Esophagus muscularis mucosa (tissue), 4 donors: ENCODE measurements around a stretch of chr17.

- PRO-cap: no peak
- RAMPAGE, long total RNA, 4 experiments: no peak in any of the 4 experiments
Measured at GRCh38 chr17:17958479-17958887, 13.7 kb downstream of the TOM1L2 start.

- PRO-cap: no peak
- RAMPAGE, long total RNA, 4 experiments: no peak in any of the 4 experiments
Measured at GRCh38 chr17:18104147-18104944, 4.2 kb upstream of the MYO15A start.

DNA sequence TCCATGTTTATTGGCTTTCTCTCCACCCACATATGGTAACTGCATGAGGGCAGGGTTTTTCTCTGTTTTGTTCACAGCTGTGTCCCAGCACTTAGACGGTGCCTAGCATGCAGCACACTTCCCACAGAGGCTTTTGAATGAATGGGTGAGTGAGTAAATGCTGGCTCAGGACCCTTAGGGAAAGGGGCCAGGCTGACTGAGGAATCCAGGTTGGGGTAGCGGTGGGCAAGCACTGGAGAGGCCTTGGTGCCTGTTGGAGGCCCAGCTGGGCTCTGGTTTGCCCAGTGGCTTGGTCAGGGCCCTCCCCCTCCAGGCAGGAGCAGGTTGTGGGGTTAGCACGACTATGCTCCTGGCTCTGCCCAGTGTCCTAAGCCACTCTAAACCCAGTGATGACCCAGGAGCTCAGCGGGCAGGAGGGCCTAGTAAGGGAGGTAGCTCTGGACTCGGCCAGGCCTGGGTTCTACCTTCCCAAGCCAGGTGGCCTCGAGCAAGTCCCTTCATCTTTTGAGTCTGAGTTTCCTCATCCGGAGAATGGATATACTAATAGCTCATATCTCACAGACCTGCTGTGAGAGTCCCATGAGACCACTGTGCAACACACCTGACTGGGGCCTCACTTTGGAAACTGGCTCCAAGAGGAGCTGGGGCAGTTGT, 7.5 kb downstream of the MYO15A start:
- PRO-cap: no peak
- RAMPAGE, long total RNA, 4 experiments: no peak in any of the 4 experiments

- PRO-cap: no peak
- RAMPAGE, long total RNA, 4 experiments: no peak in any of the 4 experiments
Measured at GRCh38 chr17:18185347-18185718, 1.7 kb downstream of the ALKBH5 start.

- PRO-cap: no peak
- RAMPAGE, long total RNA, 4 experiments: start-site peak on the plus strand in 1 of 4 experiments, at chr17:18208599-18208759 at its widest, 124 reads per replicate
Measured at GRCh38 chr17:18208067-18209039, 17.1 kb upstream of the LLGL1 start.

DNA sequence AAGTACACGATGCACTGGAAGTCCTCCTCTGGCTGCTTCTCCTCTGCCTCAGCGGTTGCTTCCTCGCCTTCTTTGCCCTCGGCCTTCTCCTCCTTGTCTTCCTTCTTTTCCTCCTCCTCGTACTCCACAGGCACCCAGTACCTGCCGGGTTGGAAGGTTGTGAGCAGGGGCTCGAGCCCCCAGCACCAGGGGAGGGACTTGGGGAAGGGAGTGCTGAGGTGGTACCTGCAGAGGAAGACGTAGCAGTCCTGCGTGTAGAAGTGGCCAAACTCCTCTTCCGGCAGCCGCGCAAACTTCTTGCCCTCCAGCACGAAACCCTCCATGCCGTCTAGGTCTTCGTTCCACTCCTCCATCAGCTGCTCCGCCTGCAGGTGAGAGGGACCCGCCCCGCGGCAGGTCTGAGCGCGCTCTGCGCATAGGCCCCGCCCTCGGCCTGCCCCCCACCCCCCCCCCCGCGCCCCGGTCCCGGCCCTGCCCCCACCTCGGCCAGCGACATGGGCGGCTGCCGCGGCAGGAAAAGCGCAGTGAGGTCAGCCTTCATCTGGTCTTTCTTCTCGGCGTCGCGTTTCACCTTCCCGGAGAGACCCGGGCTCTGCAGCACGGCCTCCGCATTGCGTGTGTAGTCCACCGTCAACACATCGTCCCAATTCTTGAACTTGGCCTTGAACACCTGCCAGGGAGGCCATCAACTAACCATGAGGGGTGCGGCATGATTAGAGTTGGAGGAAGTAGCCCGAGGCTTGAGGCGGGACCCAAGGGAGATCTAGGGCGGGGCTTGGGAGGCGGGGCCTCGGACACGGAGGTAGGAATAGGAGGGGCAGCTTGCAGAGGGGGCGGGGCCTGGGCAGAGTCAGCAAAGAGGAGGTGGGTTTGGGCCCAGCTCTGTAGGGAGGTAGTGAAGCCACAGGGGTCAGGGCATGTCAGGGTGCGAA, 11.6 kb downstream of the FLII start:
- PRO-cap: no peak
- RAMPAGE, long total RNA, 4 experiments: no peak in any of the 4 experiments

DNA sequence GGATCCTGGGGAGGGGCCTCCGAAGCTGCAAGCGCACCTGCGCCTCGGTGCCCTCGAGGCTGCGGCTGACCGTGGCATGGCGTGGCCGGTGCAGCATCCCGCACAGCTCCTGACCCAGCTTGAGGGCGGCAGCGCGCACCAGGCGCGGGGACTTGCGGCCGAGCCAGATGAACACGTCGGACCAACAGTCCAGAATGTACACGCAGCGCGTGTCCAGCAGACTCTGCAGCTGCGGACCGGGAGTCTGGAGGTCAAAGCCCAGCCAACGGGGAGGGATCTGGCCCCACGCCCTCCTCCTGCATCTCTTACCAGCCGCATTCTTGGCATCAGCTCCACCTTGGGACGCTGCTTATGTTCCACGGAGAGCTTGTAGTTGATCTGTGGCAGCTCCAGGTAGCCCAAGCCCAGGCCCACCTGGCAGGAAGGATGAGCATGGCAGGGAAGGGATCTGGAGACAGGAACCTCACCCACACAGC, 10.9 kb downstream of the FLII start:
- PRO-cap: no peak
- RAMPAGE, long total RNA, 4 experiments: no peak in any of the 4 experiments

DNA sequence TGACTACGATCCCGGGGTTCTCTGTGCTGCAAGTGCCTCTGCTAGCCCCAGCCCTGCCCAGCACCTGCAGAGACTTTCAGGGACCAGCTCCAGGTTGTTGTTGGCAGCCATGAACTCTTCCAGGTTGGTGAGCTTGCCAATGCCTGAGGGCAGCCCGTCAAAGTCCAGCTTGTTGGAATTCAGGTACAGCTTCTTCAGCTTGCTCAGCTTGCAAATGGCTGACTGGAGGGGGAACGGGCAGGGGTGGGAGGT, 5.4 kb downstream of the FLII start:
- PRO-cap: no peak
- RAMPAGE, long total RNA, 4 experiments: no peak in any of the 4 experiments

DNA sequence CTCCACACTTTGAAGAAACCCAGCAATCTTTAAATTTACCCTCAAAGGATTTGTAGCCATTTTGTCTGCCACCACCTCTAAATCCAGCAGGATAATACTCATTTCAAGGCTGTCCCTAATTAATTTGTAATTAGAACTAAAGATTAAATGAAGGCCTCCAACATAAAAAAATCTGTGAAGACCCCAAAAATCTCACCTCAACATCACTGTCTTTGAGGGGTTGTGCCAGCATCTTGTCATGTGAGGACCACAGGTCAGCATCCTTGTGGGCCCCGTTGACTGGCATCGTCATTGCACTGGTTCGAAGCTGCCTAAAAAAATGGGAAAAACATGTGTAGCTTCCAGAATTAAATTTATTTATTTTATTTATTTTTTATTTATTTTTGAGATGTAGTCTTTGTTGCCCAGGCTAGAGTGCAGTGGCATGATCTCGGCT, 7.6 kb downstream of the SHMT1 start:
- PRO-cap: no peak
- RAMPAGE, long total RNA, 4 experiments: no peak in any of the 4 experiments

- PRO-cap: no peak
- RAMPAGE, long total RNA, 4 experiments: no peak in any of the 4 experiments
Measured at GRCh38 chr17:18410686-18411205, 33.2 kb downstream of the EVPLL start.

DNA sequence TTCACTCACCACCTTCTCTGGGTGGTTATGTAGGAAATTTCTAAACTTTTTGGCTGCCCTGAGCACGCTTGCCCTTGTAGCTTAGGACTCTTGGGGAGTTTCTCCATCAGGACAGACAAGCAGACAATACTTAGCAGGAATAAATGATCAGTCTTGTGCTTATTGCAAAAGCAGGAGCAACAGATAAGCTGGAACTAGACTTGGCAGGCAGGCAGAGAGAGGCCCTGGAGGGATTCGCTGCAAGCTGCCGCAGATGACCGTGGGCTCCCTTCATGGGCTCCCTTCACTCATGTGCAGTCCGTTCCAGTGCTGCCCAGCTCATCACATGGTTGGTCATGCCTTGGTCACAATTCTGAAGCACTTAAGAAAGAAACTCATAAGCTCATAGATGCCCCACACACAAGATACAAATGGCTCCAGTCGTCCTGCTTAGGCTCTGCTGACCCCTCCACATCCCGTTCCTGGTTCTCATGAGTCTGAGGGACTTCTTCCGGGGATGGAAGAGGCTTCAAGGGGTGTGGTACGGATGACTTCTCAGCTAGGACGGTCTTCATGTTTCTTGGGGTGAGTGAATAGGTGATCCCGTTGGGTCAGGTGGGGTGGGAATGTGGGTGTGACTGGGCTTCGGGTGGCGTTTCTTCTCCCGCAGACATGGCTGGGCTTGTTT, 2.3 kb upstream of the SLC5A10 start:
- PRO-cap: no peak
- RAMPAGE, long total RNA, 4 experiments: no peak in any of the 4 experiments

DNA sequence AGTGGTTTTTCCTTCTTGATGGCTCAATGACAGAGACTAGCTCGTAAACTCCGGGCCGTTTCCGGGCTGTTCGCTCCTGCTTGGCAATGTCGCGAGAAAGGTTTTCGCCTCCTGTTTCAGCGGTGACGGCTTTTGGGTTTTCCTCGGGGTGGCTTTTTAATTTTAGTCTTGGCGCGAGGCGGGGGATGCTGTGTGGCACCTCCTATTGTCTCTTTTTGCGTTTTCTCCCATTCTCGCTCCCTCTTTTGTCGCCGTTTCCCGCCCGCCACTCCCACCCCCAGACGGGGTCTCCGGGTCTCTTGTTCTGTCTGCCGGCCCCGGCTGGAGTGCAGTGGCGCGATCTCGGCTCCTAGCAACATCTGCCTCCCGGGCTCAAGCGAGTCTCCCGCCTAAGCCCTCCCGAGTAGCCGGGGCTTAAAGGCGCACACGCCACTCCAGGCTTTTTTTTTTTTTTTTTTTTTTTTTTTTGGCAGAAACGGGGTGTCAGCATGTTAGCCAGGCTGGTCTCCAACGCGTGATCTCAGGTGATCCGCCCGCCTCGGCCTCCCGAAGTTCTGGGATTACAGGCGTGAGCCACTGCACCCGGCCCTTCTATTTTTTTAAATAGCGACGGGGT, 15.5 kb upstream of the GRAP start:
- PRO-cap: unidirectional peak, plus-strand start at position 133 of the sequence
- RAMPAGE, long total RNA, 4 experiments: no peak in any of the 4 experiments

DNA sequence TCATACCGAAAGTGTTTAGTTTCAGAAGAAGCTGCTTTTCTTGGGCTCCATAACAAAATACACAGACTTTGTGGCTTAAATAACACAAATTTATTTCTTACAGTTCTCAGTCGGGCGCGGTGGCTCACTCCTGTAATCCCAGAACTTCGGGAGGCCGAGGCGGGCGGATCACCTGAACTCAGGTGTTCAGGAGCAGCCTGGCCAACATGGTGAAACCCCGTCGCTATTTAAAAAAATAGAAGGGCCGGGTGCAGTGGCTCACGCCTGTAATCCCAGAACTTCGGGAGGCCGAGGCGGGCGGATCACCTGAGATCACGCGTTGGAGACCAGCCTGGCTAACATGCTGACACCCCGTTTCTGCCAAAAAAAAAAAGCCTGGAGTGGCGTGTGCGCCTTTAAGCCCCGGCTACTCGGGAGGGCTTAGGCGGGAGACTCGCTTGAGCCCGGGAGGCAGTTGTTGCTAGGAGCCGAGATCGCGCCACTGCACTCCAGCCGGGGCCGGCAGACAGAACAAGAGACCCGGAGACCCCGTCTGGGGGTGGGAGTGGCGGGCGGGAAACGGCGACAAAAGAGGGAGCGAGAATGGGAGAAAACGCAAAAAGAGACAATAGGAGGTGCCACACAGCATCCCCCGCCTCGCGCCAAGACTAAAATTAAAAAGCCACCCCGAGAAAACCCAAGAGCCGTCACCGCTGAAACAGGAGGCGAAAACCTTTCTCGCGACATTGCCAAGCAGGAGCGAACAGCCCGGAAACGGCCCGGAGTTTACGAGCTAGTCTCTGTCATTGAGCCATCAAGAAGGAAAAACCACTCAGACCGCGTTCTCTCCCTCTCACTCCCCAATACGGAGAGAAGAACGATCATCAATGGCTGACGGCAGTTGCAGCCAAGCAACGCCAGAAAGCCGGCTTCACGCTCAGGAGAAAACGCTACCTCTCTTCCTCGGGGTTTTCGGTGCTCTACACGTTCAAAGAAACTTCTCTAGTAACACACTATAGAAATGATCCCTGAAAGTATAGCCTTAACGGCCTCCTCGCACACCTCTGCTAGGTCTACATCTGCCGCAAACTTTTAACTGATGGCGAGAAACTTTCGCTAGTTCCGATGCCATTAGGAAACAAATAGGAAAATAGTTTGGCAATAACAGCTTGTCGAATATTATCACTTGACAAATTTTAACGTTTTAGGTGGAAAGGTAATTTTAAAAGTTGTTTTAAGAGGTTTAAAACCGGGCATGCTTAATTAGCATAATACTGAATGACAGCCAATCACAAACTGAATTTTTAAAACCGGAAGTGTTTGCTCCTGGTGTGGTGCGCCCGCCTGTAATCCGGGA, 15.3 kb upstream of the GRAPL start:
- PRO-cap: bidirectional peak, plus-strand start at position 449 of the sequence, minus-strand start at position 463 of the sequence; unidirectional peak, minus-strand start at position 1,045 of the sequence
- RAMPAGE, long total RNA, 4 experiments: no peak in any of the 4 experiments

DNA sequence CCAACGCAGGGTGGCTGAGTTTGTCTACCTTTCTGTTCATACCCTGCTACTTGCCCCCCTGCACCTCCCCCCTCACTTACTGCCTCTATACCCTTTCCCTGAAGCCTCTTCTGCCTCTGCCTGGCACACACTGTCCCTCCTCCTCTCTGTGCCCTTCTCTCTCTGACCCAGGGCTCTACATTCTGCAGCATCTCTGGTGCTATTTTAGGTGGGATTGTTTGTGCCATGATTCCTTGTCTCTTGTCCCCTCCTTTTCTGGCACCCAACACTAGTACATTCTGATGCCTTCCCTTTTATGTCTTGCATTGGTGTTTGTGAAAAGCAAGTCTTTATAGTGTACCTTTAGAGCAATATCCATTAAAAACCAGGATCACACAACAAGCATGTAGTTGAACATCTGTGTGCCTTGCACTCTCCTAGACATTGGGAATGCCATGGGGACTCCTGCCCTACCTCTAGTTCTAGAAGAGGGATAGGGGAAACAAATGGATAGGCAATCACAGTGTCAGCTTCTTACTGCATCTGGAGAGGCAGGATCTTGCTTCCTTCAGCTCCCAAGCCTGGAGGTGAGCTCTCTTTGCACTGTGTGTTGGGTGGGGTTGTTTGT, 13.7 kb downstream of the EPN2 start:
- PRO-cap: no peak
- RAMPAGE, long total RNA, 4 experiments: no peak in any of the 4 experiments

DNA sequence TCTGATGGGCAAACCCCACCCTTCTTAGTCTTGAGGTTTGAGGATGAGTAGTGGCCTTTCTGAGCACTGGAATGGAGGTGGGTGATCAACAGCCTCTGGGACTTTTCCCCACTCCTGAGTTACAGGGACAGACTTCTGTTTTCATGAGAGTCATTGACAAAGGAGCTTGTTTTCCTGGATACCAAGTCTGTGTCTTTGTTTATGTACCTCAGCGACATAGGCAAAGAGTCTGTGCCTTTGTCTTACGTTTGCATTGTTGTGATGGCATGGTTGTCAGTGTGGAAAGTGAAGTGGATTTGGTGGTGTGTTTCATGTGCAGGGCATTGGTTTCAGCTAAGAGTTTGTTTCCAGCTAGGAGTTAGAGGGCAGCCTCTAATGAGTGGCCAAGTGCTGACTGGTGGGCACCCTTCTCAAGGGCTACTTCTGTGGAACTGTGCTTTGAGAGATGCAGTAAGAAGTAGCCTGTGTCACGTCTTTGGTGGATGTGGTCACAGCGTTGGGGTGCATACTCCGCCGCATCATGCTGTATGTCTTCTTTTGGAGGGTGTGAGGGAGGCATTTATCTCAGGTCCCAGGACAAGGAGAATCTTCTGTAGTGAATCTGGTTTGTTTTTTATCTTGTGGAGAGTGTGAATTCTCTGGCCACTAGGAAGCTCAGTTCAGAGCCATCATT, 17.6 kb downstream of the EPN2 start:
- PRO-cap: no peak
- RAMPAGE, long total RNA, 4 experiments: no peak in any of the 4 experiments

DNA sequence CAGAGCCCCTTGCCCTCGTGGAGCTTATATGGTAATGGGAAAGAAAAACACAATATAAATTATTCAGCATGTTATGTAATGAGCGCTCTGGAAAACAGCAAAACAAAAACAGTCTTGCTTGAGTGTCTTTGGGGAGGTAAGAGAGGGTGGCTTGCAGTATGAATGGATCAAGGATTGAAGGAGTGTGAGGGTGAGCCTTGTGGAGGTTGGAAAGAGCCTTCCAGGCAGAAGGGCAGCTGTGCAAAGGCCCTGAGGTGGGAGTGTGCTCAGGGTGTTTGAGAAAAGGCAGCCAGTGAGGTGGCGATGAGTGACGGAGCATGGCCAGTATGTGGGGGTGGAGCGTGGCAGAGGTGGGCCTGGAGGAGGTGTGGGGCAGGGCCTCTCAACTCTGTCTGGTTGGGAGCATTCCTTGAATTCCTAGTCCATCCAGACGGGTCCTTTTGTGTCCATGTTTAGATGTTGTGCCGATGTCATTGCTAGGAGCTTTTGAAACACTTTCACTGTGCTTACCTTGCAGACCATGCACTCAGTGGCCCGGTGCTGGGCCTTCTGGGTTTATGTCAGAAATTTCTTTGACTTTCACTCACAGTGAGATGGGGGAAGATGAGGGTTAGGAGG, 51.3 kb downstream of the EPN2 start:
- PRO-cap: no peak
- RAMPAGE, long total RNA, 4 experiments: no peak in any of the 4 experiments

GRCh38 chr17:19301526-19302259, 60.8 kb downstream of the B9D1 start:
- PRO-cap: no peak
- RAMPAGE, long total RNA, 4 experiments: no peak in any of the 4 experiments

DNA sequence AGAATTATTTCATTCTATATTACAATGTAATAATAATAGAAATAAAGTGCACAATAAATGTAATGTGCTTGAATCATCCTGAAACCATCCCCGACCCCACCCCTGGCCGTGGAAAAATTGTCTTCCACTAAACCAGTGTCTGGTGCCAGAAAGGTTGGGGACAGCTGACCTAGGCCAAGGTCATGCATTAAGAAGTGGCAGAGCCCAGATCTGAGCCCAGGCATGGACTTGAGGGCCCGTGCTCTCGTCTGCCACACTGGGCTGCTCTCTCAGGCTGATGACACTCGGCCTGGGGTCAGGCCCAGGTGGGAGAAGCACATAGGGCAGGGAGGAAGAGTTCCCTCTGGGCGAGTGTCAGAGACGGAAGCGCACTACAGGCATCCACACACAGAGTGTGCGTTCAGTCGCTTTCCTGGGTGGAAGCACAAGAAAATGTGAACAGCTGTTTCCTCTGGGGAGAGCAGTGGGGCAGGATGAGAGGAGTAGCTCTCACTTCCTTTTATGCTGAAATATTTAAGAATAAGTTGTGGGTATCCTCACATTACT, 59.8 kb downstream of the B9D1 start:
- PRO-cap: no peak
- RAMPAGE, long total RNA, 4 experiments: no peak in any of the 4 experiments

- PRO-cap: no peak
- RAMPAGE, long total RNA, 4 experiments: no peak in any of the 4 experiments
Measured at GRCh38 chr17:19378669-19379577, 625 bp downstream of the MAPK7 start.

DNA sequence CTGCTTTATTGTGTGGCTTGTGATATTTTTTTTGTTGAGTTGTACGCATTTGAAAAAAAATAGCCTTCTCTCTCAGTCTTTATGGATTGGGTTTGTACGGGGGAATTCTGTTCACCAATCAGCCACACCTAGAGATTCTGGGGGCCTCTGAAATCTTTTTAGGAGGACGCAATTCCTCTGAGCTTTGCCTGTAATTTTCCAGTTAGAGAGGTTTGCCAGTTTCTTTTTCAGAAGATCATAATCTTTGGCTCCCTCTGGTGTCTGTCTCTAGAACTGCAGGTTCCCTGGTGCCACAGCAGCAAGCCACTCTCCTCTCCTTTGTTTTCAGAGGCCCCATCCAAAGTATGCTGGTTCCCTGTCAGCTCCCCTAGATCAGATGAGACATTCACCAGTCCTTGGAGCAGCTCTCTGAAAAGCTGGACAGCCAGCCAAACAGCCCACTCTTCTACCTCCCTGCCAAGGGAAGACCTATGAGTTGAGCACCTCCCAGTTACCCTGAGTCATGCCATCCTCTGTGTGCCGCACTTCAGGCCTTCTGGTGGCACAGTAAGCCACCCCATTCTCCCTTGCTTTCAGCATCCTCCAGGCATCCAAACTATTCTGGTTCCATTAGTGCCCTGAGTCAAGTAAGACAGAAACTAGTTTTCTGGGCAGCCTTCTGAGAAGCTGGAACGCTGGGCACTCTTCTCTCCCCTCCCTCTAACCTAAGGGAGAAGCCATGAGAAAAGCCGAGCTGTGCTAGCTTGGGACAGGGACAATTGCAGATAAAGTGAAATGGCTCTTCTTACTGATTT, 36.2 kb downstream of the RNF112 start:
- PRO-cap: no peak
- RAMPAGE, long total RNA, 4 experiments: no peak in any of the 4 experiments